Neuron (in vitro differentiated cells): Measurements from ENCODE around the gene FXYD6.

DNA sequence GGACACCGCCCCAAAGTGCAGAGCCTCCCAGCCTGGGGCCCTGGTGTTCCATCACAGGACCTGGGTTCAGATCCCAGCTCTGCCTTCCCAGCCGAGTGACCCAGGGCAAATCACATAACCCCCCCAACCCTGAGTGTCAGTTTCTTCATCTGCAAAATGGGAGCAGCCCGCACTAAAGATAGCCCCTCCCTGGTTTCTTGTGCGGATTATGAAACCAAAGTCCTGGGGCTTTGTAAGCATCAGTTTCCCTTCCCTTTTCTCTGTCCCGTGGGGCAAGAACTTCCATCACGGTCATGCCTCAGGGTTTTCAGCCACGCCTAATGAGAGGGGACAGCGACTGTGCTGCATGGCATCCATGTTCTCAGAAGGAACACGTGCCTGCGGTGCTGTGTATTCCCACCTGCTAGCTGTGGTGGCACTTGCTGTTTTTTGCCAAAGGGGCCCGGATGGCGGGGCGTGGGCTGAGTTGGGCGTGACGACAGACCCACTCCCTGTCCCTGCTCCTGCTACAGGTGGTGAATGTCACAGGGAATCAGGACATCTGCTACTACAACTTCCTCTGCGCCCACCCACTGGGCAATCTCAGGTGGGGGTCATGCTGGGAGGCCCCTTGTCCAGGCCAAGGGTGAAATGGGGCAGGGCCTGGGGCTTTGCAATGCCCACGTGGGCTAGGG, 9.6 kb upstream of the TAGLN start:
- PRO-cap = no peak

DNA sequence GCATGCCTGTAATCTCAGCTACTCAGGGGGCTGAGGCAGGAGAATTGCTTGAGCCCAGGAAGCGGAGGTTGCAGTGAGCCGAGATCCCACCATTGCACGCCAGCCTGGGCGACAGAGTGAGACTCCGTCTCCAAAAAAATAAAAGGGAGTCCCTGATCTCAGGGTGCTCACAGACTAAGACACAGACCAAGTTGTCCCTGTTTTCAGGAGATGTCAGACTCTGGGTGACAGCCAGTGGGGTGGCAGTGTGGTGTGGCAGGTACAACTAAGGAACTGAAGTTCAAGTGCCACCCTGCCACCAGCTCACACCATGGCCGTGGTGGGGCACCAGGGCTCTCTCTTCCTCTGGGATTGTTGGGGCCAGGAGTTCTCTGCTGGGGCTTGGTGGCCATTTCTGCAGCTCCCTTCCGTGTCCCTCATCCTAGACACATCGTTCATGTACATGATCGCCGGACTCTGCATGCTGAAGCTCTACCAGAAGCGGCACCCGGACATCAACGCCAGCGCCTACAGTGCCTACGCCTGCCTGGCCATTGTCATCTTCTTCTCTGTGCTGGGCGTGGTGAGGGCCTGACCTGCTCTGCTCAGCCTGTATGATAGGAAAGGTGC, 7.6 kb upstream of the TAGLN start:
- PRO-cap = no peak

GRCh38 chr11:117197657-117198748, 1.2 kb upstream of the TAGLN start:
- PRO-cap = no peak

GRCh38 chr11:117203733-117203930, 4.5 kb downstream of the TAGLN start:
- PRO-cap = no peak

DNA sequence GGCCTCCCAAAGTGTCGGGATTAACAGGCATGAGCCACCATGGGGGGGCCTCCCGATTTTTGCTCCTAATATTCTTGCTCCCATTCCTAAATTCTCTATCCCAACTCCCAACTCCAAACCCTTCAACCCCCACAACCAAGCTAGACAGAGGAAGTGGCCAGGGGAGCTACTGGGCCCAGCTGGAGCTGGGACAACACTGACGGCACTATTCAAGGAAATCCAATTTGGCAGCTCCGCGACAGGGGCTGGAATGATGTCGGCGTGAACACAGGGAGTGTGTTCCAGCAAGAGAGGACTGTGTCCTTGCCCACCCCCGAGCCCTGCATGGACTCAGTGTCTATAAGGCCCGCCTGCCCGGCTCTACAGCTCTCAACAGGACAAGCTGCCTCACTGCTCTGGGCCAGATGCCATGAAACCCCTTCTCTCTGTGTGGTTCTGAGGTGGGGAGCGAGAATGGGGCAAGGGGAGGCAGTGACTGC, 11.3 kb downstream of the PCSK7 start:
- PRO-cap = no peak

DNA sequence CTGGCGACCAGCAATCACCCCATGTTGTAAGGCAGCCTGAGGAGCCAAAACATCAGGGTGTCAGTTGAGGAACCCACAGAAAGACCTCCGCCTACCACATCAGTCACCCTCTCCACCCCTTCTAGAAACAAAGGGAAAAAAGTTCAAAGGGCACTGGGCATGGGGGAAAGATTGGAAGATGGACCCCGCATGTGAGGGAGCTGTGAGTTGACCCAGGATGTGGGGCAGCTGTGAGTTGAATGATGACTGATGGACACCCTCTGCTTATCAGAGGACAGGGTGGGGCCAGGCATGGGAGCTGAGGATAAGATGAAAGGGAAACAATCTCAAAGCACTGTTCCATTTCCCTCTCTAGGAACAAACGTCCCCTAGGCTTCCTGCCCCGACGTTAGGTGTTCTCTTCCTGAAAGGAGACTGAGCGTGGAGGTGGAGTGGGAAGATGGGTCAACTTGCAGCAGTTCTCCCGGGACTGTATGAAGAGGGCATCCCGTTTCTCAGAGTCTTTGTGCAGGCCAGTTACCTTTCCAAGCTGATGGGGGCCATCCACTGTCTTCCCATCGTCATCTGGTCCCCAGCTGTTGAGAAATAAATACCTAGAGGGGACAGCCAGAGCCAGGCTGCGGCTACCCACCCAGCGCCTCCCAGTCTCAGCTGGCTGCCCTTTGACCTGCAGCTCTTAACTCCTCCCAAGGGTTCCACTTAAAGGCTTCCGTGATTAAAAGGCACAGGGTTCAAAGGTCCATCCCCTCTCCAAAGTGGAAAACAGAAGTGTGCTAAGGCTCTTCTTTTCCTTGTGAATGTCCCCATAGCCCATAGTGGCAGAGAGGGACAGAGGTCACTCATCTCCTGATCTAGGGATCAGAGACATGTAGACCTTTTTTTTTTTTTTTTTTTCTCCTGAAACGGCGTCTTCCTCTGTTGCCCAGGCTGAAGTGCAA, 7.4 kb downstream of the PCSK7 start:
- PRO-cap = no peak

GRCh38 chr11:117234057-117234852, 1.8 kb downstream of the RNF214 start:
- PRO-cap = no peak

DNA sequence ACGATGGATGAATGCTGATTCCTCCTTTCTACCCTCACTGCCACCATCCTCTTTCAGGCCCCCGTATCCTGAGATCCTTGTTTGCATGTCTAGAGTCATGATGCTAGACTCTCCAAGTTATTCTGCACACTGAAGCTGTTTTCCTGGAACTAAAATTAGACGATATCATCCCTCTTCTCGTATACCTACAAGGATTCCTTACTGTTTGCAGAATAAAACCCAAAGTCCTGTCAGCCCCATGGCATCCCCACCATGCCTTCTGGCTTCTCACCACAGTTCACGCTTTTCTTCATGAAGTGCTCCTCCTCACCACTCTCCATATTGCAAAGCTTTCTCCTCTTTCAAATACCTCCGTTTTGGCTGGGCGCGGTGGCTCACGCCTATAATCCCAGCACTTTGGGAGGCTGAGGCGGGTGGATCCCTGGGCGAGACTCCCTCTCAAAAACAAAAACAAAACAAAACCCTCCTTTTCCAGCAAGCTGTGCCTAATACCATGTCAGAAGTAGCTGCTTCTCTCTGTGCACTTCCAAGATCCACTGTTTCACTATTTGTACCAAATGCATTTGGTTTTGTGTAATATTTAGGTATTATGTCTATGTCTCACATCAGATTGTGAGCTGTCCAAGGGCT, 6.8 kb downstream of the BACE1 start:
- PRO-cap = no peak

- PRO-cap = no peak
Observed at GRCh38 chr11:117684562-117685109, 112.4 kb downstream of the DSCAML1 start.

DNA sequence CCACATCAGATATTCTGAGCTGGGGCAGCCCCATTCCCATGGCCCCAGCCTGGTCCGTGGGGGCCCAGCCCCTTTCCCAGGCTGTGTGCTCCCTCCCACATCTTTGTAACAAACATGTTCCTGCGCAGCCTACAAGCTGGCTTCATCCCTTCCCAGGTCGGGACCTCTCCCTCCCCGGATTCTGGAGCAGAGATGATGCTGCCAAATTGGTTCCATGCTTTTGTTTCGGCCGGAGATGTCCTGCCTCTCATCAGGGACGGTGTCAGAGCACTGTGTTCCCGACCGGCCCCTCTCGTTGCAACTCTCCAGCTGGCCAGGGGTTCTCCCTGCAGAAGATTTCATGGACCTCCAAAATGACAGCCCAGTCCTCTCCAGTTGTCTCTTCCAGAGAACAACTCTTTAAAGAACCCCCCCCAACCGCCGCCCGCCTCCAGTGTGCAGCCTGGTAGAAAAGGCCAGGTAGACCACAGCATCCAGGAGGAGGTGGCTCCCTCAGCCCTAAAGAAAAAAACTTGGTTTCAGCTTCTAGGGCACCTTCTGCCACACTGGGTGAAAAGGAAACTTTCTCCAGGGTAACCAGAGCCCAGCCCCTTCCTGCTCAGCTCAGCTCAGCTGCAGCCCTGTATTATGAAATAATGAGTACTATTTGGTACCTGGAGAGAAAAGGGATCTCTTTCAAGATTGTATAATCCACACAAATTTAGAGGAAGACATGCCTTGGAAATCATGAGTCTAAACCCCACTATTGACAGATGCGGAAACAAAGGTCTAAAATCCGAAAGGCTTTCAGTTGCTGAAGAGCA, 3.6 kb downstream of the FXYD6 start:
- PRO-cap = no peak

- PRO-cap = bidirectional peak, plus-strand start at chr11:117876861, minus-strand start at chr11:117876822
Observed at GRCh38 chr11:117876292-117877099, at the start of gene FXYD6. Gene FXYD6 (minus strand): TSS chr11:117876658.

DNA sequence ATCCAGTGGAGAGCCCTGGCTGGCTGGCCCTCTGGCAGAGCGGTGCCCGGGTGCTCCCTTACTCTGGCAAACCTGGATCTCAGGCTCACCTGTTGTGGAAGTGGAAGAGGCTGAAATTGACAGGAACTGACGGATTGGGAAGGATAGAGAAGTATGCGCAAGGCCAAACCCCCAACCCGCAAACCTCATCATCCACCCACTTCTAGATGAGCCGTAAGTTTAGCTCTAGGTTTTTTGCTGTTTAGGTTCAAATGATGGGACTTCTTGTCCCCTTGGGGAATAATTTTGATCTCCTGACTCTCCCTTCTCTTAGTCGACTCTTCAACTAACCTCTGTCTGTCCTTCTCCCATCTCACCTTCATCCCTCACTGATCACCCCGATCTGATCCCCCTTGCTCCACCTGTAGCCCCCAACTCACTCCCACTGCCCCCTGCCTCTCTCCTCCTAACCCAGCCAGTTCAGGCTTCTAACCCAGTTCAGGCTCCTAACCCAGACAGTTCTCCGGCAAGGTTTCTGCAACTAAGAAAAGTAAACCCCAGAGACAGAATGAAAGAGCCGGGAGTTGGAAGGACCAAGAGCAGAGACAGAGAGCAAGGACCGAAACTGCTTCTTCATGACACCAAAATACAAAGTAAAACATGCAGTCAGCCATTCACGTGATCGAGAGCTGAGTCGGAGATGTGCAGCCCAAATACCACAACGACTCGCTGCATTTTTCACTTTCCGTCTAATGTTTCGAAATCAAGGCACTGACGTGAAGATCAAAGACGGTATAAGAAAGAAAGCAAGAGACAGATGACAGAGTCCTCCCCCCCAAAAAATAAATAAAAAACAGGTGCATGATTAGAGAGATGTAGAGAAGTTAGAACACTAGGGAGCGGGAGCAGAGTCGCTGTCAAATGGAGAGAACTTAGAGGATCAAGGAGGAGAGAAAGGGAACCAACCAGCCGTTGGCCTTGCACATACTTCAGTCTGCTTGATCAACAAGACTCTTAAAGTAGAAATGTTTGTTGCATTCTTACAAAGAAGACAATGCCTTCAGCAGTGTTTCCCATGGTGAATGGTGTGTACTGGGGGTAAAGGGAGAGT, 752 bp downstream of the IL10RA start:
- PRO-cap = no peak

- PRO-cap = no peak
Observed at GRCh38 chr11:117989348-117990530, 3.5 kb downstream of the IL10RA start.

DNA sequence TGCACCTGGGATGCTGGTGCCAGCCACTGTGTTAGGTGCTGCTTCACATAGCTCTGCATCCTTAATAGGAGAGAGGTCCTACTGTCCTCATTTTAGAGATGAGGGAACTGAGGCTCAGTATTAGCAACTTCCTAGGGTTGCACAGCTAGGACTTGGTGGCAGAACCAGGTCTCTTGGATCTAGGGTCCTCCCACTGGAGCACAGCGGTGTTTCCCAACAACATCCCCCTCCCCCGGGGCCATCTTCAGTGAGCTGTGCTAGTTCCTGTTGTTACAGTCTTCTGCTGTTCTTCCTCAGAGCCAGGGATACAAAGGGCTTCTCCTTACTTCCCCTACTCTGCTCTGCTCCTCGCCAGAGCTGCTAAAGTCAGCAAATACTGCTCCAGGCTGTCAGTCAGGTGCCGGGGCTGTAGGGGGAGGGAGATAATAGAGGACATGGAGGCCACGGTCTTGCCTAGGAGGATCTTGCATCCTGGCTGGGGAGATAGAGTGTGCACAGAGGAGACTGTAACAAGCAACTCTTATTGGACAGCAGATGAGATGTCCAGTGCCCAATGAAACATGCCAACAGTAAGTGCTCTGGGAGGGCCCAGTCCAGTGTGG, 8.1 kb downstream of the IL10RA start:
- PRO-cap = no peak

- PRO-cap = no peak
Observed at GRCh38 chr11:118007534-118008051, 21.4 kb downstream of the IL10RA start.

GRCh38 chr11:118009784-118010492, 23.7 kb downstream of the IL10RA start:
- PRO-cap = no peak

GRCh38 chr11:118079457-118080211, 2.8 kb downstream of the TMPRSS4 start:
- PRO-cap = no peak

- PRO-cap = no peak
Observed at GRCh38 chr11:118210327-118210841, 14.4 kb downstream of the JAML start.

DNA sequence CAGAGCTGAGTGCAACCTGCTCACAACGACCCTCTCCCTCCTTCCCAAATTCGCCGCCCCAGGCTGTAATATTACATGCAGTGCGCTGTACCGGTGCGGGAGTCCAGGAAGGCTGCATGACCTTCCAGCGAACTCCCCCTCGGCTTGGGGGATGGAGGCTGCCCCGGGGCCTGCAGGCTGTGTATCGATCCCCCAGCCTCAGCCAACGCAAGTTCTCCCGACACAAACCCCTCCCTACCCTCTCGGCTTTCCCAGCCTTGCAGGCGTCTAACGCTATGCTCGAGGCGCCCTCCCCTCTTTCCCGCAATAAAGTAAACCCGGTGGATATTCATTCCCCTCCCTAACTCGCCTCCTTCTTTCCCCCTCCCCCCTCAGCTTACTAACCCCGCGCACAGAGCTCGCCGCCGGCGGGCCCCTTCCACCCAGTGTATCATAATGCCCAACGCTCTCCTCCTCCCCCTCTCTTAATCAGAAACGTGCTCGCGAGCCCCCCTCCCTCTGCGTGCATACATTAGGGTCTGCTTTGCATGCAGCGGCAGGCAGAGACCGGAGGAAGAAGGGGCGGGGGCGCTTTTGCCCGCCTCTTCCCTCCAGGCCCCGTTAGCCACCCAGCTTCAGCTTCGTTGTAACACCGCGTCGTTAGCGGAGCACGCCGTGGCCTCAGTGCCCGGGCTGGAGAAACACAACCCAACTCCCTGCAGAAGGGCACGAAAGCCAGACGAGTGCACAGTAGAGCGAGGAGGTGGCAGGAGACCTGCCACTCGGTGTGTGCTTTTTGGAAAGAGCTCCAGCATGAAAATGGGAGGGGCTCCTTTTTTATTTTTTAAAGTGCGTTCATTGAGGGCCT, 1.1 kb upstream of the KMT2A start:
- PRO-cap = bidirectional peak, plus-strand start at position 392 of the sequence, minus-strand start at position 153 of the sequence; bidirectional peak, plus-strand start at position 538 of the sequence, minus-strand start at position 437 of the sequence; bidirectional peak, plus-strand start at position 626 of the sequence, minus-strand start at position 770 of the sequence

DNA sequence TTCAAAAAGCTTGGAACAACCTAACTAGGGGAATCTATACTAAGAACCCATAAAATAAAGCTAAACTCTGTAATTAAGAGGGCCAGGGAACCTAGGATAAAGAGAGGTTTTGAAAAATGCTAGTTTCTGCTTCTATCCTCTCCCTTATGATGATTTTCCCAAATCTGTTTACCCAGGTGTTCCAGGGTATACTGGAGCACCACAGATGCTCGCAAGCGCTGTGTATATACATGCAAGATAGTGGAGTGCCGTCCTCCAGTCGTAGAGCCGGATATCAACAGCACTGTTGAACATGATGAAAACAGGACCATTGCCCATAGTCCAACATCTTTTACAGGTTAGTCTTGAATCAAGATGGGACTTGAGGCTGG, 26.5 kb upstream of the TTC36 start:
- PRO-cap = no peak